Cardiac septum (tissue), 1 donor: ENCODE measurements around a stretch of chr20.

DNA sequence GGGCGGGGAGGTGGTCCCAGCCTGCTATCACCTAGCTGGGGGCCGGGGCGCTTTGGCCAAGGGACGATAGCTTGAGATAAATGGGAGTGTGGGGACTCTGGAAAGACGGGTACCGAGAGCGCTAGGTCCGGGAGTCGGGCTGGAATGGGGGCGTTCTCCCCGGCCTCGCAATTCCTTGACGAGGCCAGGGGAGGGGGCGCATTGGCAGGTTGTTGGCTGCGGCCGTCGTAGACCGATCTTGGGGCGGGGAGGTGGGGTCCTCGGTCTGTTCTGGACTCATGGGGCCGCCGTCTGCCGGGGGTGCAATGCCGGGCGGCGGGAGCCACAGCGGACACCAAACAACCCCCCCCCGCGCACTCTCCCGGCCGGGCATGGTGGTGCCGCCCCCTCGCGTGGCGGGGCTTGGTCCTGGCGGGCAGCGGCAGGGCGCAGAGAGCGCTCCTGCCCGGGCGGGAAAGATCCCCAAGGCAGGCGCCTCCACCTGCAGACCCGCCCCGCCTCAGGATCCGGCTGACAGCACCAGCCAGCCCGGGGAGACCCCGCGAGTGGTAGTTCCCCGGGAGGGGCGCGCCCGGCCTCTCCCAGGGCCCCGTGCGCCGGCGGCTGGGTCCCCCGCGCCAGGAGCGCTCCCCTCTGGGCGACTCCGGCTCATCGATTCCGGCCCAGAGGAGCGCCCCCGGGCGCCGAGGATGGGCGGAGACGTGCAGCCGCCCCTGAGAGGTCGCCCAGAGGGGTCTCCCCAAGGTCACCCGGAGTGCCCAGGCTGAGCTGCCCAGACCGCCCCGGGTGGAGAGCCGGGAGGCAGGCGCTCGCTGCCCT is 573 bp downstream of the PPP1R16B start:
- PRO-cap, result no peak

GRCh38 chr20:38809878-38810670 is 4.6 kb downstream of the PPP1R16B start:
- PRO-cap, result no peak

DNA sequence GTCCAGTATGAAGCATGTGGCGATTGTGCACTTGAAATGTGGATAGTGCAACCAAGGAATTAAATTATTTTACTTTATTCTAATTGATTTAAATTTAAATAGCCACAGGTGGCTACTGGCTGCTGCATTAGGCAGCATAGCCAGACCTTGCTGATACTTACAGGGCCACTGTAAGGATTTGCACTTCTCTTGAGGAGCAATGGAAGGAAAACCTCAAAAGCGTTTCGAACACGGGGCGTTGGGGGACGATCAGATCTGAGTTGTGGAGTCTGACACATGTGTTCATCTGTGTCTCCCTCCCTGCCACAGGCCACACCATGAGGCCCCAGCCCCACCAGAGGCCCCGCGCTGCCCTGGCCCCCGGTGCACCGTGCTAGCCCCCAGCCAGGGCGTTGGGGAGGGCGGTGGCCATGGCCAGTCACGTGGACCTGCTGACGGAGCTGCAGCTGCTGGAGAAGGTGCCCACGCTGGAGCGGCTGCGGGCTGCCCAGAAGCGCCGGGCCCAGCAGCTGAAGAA is 30.1 kb downstream of the PPP1R16B start:
- PRO-cap, result no peak

DNA sequence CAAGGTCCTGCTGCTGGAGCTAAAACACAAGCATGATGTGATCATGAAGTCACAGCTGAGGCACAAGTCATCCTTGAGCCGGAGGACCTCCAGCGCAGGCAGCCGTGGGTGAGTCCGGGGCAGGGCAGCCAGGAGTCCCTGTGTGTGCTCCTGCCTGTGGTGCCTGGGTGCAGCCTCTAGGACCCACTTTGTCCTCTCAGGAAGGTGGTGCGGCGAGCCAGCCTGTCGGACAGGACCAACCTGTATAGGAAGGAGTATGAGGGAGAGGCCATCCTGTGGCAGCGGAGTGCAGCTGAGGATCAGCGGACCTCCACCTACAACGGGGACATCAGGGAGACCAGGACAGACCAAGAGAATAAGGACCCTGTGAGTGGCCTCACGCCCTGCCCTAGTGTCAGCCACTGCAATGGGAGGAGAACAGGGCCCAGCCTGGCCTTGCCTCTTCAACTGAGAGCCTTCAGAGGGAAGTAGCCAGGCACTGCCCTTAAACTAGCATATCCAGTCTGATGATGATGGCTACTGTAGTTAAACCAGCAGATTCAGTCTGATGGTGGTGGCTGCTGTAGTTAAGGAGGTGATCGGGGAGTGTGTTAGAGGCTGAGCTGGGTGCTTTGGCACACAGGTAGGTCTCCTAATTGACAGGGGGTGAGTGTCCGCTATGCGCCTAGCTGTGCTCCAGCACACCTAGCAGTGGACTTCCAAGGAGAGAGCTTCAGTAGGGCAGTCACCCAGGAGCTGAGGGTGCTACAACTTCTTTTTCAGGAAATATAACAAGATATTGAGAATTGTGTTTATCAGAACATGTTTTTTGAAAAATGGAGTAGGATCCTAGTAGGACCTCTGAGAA is 18.2 kb upstream of the FAM83D start:
- PRO-cap, result no peak

GRCh38 chr20:38947548-38948577 is 14.3 kb upstream of the DHX35 start:
- PRO-cap, result no peak

DNA sequence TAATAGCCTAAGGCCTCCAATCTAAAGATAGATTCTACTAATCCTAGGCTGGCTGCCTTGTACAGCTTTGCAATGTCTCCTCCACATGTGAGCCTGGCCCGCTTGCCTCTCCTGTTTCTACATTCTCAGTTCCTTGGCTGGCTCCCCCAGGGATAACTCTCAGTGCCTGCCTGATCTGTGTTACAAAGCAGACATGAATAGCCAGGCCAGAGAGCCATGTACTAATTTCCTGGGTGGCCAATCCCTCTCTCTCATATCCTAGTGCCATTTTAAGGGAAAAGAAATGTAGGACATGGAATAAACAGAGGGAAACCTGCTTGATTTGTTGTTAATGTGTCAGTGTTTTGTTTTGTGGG is 702.9 kb downstream of the MAFB start:
- PRO-cap, result no peak

GRCh38 chr20:40271022-40271747 is 417.9 kb downstream of the MAFB start:
- PRO-cap, result no peak

- PRO-cap, result unidirectional peak, plus-strand start at chr20:40340369
These were observed 348.9 kb downstream of the MAFB start for GRCh38 chr20:40340160-40340478.

DNA sequence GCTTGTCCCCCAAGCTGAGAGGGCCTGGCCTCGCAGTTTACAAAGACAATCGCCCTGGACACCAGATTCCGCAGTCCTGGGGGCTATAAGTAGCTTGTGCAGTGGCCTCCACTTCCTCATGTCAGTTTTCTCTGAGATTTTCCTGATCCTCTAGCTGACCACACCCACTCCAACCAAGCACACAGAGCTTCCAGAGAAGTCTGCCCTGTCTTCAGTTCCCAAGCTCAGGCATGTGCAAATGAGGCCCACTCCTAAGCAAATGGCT is 245.3 kb downstream of the MAFB start:
- PRO-cap, result no peak

- PRO-cap, result no peak
These were observed 1.3 kb upstream of the MAFB start for GRCh38 chr20:40690368-40690735.

GRCh38 chr20:40958784-40959072 is 69.9 kb upstream of the TOP1 start:
- PRO-cap, result no peak

- PRO-cap, result bidirectional peak, plus-strand start at chr20:41005707, minus-strand start at chr20:41005474
These were observed 23.3 kb upstream of the TOP1 start for GRCh38 chr20:41005128-41005859.

DNA sequence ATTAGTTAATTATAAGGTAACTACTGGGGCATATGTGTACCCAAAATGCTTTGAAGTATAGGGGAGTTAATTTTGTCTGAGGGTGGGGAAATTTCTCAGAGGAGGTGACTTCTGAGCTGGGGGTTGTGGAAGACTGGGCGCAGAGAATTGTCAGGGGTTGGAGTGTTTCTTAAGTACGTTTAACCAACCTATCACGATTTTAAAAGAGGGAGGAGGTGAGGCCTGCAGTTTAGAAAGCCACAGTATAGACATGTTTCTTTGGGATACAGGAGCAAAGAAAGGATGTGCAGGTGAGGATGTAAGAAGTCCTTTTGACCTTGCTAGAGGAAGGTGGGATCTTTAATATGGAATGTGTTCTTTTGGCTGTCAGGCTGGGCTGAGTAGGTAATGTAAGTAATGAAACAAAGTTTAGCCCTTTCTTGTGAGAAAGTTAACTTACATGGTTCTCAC is 2.4 kb downstream of the TOP1 start:
- PRO-cap, result no peak

DNA sequence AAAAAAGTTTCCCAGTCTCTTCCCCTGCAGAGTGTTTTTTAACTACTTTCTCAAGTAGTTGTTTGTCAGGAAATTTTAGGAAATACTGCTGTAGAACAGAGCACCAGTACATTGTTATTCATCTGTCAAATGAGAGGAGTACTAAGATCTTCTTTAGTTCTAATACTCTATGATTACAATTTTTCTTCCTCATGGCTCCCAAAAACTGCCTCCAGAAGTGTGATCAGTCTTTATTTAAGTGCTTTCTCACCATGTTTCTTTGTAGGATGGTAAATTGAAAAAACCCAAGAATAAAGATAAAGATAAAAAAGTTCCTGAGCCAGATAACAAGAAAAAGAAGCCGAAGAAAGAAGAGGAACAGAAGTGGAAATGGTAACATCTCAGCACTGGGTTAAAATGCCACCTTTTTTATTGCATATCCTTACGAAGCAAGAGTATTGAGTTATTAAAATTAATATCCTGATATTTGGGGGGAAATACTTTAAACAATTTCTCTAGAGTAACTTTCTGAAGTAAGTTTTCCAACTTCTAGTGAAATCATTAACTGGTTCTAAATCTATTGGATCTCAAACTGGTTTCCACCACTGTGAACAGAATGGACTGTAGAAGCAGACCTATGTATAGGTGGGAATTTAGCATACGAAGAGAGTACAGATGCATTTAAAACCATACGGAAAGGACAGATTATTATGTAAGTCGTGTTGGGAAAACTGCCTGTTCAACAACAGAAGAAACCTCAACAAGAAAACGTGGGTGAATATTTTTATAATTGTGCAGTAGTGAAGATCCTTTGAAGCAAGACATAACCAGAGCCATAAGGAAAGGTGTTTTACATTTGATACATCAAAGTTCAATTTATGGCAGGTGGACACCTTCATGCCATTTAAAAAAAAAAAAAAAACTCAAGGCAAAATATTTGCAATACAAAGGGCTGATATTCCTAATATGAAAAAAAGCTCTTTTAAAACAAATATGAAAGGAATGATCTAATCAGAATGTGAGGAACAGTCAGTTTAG is 52.8 kb upstream of the PLCG1 start:
- PRO-cap, result no peak

GRCh38 chr20:41137920-41138029 is 432 bp downstream of the PLCG1 start:
- PRO-cap, result bidirectional peak, plus-strand start at chr20:41138116, minus-strand start at chr20:41137954

DNA sequence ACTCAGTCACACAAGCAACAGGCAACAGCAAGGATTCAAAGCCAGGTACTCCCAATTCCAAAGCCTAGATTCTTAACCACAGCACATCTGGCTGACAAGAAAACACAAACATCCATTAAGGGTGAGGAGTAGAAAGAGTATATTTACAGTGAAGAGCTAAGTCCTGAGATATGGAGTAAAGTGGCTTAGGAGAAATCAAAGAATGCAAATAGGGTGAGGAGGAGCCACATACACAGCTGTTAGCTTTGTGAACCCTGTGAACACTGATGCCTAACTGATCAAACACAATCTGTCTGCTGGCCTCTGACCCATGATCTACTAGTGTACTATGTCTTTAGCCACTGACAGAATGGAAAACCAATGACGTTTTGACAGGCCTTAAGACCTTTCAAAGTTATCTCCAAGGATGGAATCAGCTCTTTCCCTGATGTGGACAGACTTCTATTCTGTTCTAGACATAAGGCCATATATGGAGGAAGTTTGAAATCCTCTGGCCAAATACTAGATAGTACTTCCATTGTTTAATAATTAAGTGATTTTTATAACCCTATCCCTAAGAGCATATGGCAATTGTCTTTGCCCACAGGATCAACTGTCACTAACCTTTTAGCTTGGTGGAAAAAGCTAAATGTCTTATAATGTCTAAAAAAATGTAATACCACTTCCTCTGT is 75.1 kb downstream of the ZHX3 start:
- PRO-cap, result no peak

DNA sequence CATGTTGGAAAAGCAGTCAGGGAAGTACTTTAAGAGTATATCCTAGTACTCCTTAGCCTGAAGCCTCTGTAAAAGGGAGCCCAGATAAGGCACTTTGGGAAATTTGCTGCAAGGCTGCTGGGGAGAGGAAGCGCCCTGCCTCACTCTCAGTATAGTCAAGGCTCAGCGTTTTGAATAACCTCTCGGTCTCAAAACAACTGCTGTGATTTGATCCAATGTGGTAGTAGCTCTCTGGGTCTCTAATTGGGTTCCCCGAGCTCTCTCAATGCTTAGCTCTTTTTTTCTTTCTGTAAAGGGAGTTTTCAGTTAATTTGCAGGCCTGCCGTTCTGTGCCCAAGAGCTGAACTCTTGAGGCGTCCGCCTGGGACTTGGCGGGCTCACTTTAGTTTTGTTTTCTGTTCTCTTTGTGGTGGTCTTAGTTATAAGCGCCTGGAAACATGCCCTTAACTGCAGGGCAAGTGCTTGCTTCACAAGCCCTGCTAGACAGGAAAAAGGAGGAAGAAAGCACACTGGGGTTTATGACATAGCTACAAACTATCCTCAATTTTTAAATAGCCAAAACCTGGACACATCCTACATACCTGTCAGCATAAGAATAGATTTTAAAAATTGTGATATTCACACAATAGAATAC is 41.1 kb downstream of the ZHX3 start:
- PRO-cap, result no peak

DNA sequence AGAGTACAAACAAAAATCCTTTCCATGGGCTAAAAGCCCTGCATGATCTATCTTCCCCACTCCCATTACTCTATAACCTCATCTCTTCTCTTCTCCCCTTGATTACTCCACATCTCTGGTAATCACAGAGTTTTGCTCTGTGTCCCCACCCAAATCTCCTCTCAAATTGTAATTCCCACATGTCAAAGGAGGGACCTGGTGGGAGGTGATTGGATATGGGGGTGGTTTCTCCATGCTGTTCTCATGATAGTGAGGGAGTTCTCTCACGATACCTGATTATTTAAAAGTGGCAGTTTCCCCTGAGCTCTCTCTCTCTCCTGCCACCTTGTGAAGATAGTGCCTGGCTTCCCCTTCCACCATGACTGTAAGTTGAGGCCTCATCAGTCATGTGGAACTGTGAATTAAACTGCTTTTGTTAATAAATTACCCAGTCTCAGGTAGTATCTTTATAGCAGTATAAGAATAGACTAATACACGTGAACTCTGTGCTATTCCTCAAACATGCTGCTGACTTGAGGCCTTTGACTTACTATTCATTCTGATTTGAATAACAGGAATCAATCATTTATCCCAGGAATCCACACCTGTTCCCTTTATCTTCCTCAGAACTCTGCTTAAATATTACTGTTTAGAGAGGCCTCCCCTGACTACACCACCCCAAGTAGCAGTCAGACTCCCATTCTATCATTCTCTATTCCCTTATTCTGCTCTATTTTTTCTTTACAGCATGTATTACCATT is 30.8 kb downstream of the ZHX3 start:
- PRO-cap, result no peak

DNA sequence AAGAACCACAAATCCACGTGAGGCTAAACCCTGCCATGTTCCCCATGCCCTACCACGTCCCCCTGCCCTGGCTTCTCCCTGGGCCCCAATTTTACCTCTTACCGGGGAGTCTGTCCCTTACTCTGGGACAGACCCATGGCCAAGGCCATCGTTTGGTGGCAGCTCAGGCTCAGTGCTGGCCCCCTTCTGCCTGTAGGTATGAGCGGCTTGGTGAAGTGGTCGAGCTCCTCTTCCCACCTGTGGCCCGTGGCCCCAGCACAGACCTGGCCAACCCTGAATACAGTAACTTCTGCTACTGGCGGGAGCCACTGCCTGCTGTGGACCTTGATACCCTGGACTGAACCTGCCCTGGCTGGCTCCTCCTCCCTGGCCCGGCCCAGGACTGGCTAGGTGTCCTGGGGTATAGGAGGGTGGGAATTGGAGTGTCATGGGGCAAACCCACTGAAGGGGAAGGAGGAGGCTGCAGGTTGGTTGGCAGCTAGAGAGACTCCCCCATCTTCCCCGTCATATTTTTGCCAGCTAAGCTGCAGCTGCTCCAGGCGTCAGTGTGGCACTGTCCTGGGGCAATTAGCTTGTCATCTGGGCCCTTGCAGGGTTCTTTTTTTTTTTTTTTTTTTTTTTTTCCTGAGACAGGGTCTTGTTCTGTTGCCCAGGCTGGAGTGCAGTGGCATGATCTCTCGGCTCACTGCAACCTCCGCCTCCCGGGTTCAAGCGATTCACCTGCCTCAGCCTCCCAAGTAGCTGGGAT is 7.9 kb downstream of the EMILIN3 start:
- PRO-cap, result no peak

DNA sequence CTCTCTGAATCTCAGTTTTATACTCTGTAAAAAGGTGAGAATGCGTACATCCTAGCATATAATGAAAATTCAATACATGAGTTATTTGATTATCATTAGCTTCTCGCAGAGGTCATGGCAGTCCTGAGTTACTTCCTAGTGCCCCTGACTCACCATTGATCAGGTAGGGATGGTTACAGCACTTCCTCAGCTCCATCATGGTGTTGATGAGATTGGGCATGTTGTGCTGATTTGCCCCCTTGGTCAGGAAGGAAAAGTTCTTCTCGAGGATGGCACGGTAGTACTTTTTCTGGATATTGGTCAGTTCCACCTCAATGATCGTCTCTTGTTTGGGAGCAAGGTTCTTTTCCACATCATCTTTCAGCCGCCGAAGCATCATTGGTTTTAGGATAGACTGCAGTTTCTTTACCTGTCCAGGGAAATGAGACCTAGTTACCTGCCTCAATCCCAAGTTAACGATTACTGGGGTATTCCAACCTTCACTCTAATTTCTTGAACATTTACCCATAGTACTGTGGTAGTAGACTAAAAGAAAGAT is 117.7 kb upstream of the EMILIN3 start:
- PRO-cap, result no peak